NCI-H460 (cell line): ENCODE results near the genes CLSTN1 and CENPS.

GRCh38 chr1:9428267-9429359, 110.7 kb upstream of the SLC25A33 start:
RAMPAGE:
- cytosol, long total RNA = no peak
- long total RNA = no peak
- nucleus, long total RNA = no peak

GRCh38 chr1:9435814-9436579, 103.3 kb upstream of the SLC25A33 start:
RAMPAGE:
- cytosol, long total RNA = no peak
- long total RNA = no peak
- nucleus, long total RNA = no peak

GRCh38 chr1:9443979-9444442, 95.3 kb upstream of the SLC25A33 start:
RAMPAGE:
- cytosol, long total RNA = no peak
- long total RNA = no peak
- nucleus, long total RNA = no peak

GRCh38 chr1:9447086-9447669, 92.1 kb upstream of the SLC25A33 start:
RAMPAGE:
- cytosol, long total RNA = no peak
- long total RNA = no peak
- nucleus, long total RNA = no peak

GRCh38 chr1:9455527-9456184, 83.6 kb upstream of the SLC25A33 start:
RAMPAGE:
- cytosol, long total RNA = no peak
- long total RNA = no peak
- nucleus, long total RNA = no peak

GRCh38 chr1:9557666-9558499, 18.6 kb downstream of the SLC25A33 start:
RAMPAGE:
- cytosol, long total RNA = no peak
- long total RNA = no peak
- nucleus, long total RNA = no peak

DNA sequence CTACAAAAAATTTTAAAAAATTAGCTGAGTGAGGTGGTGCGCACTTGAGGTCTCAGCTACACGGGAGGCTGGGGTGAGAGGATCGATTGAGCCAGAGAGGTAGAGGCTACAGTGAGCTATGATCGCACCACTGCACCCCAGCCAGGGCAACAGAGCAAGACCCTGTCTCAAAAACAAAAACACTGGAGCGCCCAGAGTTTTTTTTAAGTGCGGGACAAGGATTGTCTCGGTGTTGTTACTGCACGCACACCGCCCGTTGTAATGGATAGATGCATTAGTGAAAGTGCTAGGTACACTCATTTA, 37.1 kb downstream of the PIK3CD start:
RAMPAGE:
- cytosol, long total RNA = no peak
- long total RNA = no peak
- nucleus, long total RNA = no peak

GRCh38 chr1:9715438-9716686, 64.3 kb downstream of the PIK3CD start:
RAMPAGE:
- cytosol, long total RNA = no peak
- long total RNA = no peak
- nucleus, long total RNA = no peak

DNA sequence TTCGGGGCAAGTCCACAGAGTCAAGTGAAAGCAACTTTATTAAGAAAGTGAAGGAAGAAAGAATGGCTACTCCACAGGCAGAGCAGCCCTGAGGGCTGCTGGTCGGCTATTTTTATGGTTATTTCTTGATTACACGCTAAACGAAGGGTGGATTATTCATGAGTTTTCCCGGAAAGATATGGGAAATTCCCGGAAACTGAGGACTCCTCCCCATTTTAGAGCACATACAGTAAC, 49.1 kb downstream of the CLSTN1 start:
RAMPAGE:
- cytosol, long total RNA = no peak
- long total RNA = no peak
- nucleus, long total RNA = no peak

RAMPAGE:
- cytosol, long total RNA = no peak
- long total RNA = no peak
- nucleus, long total RNA = no peak
Observed at GRCh38 chr1:9823796-9824452, at the start of gene CLSTN1. TSS of gene CLSTN1 (minus strand) at chr1:9823965.

GRCh38 chr1:9877884-9878525, 32.1 kb downstream of the CTNNBIP1 start:
RAMPAGE:
- cytosol, long total RNA = no peak
- long total RNA = no peak
- nucleus, long total RNA = no peak

DNA sequence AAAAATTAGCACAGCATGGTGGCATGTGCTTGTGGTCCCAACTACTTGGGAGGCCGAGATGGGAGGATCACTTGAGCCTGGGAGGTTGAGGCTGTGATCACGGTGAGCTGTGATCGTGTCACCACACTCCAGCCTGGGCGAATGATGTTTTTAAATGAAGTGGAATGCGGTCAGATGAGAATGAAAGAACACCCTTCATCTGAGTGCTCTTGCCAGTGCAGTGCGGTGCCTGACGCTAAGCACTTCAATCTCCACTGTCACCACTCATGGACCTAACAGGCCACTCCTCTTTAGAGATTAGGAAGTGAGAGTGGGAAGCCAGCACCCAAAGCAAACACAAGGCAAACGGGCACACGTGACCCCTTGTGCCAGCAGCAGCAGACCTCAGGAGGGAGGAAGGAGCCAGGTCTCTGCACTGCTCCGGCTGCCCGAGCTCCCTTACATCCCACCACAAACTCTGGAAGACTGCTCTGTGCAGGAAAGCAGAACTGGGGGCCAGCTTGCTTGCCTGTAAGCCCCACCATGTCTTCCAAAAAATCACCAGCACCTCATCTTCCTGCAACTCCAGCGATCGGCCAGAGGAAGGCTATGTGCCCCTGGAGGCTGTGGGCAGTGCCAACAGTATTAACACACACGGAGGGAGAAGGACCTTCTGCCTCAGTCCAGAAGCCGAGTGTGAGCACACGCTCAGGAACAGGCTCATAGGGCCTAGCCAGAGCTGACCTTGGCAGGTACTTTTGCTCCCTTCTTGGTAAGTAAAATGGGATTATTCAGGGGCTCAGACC, 9.6 kb downstream of the CTNNBIP1 start:
RAMPAGE:
- cytosol, long total RNA = no peak
- long total RNA = no peak
- nucleus, long total RNA = no peak

GRCh38 chr1:10161590-10162307, 48.6 kb upstream of the KIF1B start:
RAMPAGE:
- cytosol, long total RNA = no peak
- long total RNA = no peak
- nucleus, long total RNA = no peak

GRCh38 chr1:10280500-10280805, 70.1 kb downstream of the KIF1B start:
RAMPAGE:
- cytosol, long total RNA = no peak
- long total RNA = no peak
- nucleus, long total RNA = no peak

GRCh38 chr1:10307713-10308379, 91.0 kb upstream of the PGD start:
RAMPAGE:
- cytosol, long total RNA = no peak
- long total RNA = no peak
- nucleus, long total RNA = no peak

RAMPAGE:
- cytosol, long total RNA = start-site peak on the plus strand at chr1:10430411-10430502, 1,619 and 1,874 reads in 2 replicates
- long total RNA = start-site peak on the plus strand at chr1:10430431-10430486, 567 and 1,200 reads in 2 replicates; start-site peak on the plus strand at chr1:10430750-10430782, 61 and 61 reads in 2 replicates
- nucleus, long total RNA = start-site peak on the plus strand at chr1:10430431-10430502, 1,078 and 284 reads in 2 replicates; start-site peak on the plus strand at chr1:10430713-10430795, 235 and 65 reads in 2 replicates
Observed at GRCh38 chr1:10430128-10431362, at the start of gene CENPS. TSS of gene CENPS (plus strand) at chr1:10430433.

DNA sequence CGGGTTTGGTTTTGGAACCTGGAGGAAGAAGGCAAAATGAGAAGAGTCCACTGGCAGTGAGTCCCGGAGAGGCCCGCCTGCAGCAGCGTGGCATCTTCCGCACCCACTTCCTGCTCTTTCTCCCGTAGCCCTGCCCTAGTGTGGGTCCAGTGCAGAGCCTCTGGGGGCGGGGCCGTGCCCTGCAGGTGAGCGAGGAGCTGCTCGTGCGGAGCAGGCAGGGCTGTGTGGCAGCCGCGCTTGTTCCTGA, 66.5 kb downstream of the PEX14 start:
RAMPAGE:
- cytosol, long total RNA = no peak
- long total RNA = no peak
- nucleus, long total RNA = no peak

DNA sequence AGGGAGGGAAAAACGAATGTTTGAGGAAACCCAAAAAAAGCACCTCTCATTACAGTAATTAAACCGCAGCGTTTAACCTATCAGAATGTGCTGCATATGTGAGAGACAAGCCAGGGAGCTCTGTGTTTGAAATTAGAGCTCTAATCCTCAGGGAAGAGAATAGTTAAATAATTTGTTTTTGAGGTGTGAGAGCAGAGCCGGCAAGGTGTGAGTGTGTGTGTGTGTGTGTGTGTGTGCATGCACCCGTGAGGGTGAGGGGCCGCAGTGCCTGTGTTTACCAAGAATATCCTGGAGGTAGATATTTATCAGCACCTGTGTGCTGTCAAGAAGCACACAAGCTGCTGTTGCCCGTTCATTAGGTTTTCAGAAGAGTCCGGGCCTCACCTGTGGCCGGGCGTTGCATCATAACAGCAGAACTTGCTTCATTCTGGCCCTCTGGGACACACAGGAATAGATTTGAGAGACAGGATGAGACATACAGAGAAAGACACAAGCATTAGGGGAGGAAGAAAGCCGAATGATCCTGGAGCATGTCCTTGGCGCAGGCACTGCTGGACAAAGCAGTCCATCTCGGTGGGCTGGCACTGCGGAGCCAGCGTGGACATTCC, 80.8 kb downstream of the PEX14 start:
RAMPAGE:
- cytosol, long total RNA = no peak
- long total RNA = no peak
- nucleus, long total RNA = no peak

DNA sequence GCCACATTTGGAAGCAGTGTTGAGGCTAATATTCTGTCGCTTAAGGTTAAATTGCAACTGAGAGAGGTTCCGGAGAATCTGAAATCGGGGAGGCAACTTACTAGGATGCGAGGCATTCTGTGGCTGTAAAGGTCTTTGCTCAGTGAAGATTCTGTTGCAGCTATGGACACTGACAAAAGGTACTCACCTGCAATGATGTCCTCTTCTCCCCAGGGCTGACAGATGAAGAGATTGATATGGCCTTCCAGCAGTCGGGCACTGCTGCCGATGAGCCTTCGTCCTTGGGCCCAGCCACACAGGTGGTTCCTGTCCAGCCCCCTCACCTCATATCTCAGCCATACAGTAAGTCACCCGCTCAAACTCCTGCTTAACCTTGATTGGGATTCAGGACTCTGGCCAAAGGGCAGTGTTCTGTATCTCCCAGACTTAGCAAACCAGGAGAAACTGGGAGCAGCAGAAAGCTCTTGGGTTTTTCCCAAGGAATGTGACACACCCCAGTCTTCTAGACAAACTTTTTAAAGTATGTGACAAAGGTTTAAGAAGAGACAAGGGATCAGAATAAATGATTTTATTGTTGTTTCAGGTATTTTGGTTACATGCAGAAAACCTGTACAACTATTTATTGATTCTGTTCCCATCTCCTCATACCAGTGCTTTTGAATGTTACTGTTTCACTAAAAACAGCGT, 124.4 kb downstream of the PEX14 start:
RAMPAGE:
- cytosol, long total RNA = no peak
- long total RNA = no peak
- nucleus, long total RNA = no peak

GRCh38 chr1:10628723-10629151, 154.0 kb downstream of the PEX14 start:
RAMPAGE:
- cytosol, long total RNA = no peak
- long total RNA = no peak
- nucleus, long total RNA = no peak